Cardiac septum (tissue), 1 donor: ENCODE data around the genes SLC47A2 and ULK2.

DNA sequence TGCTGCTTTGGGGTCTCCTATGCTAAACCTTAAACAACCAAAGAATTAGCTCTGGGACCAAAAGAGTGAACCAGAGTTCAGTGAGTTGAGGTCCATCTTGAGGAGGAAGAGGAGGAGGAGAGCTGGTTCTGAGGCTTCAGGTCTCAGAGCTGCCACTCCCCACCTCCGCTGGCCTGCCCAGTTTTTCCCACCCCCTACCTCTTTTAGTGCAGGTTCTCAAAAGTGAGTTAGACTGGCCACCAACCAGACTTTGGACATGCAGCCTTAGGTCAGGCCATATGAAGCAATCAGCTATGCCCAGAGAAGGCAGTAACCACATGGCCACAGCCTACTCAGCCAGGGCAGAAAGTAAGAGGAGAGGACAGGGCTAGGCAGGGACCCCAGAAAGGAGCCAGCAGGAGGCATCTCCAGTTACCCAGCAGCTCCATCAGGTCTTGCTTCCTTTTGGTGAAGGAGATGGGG lies 8.9 kb downstream of the MYO15A start:
- PRO-cap = no peak

DNA sequence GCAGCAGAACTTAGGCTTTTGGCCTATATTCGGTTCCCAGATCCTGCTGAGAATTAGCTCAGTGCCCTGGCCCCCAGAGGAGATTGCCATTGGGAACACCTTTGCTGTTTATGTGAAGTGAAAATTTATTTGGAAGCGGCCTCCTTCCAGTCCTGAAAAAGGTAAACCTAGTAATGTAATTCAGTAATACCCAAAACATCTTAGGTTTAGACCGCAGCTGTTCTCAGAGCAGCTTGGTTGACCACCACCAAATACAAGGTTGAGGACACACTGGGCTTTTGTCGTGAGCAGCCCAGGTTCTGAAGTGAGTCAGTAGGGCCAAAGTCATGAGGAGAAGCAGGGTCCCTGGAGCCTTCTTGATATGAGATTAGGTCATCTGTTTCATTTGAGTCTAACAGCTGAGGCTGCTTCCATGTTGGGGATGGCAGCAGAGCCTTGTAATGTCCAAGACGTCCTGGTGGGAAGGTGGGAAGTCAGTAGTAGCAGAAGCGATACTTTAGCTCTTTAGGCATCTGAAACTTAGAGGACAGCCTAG lies 2.2 kb downstream of the ALKBH5 start:
- PRO-cap = bidirectional peak, plus-strand start at position 388 of the sequence, minus-strand start at position 306 of the sequence

DNA sequence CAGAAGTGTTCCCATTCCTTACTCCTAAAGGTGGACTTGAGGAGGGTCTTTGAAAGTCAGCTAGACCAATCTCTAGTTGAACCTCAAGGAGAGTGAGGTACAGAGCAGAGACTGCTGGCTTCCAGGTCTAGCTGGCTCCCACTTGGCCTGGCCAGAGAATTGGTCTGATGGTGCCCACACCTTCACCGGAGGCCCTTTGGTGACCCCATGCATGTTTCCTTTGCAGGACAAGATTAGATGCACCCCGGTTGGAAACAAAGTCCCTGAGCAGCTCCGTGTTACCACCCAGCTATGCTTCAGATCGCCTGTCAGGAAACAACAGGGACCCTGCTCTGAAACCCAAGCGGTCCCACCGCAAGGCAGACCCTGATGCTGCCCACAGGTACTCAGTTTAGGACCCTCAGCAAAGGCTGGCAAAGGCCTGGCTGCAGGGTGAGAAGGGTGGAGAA lies 18.8 kb upstream of the LLGL1 start:
- PRO-cap = no peak

- PRO-cap = no peak
Measured at GRCh38 chr17:18207632-18207996, 17.8 kb upstream of the LLGL1 start.

- PRO-cap = no peak
Measured at GRCh38 chr17:18237421-18237793, 12.0 kb downstream of the LLGL1 start.

DNA sequence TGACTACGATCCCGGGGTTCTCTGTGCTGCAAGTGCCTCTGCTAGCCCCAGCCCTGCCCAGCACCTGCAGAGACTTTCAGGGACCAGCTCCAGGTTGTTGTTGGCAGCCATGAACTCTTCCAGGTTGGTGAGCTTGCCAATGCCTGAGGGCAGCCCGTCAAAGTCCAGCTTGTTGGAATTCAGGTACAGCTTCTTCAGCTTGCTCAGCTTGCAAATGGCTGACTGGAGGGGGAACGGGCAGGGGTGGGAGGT lies 5.4 kb downstream of the FLII start:
- PRO-cap = no peak

GRCh38 chr17:18320164-18320363 lies 5.0 kb downstream of the SMCR8 start:
- PRO-cap = no peak

DNA sequence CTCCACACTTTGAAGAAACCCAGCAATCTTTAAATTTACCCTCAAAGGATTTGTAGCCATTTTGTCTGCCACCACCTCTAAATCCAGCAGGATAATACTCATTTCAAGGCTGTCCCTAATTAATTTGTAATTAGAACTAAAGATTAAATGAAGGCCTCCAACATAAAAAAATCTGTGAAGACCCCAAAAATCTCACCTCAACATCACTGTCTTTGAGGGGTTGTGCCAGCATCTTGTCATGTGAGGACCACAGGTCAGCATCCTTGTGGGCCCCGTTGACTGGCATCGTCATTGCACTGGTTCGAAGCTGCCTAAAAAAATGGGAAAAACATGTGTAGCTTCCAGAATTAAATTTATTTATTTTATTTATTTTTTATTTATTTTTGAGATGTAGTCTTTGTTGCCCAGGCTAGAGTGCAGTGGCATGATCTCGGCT lies 7.6 kb downstream of the SHMT1 start:
- PRO-cap = no peak

GRCh38 chr17:18988376-18989238 lies 16.0 kb downstream of the FAM83G start:
- PRO-cap = no peak

GRCh38 chr17:19088869-19089325 lies 38.5 kb upstream of the GRAPL start:
- PRO-cap = unidirectional peak, plus-strand start at chr17:19089028

DNA sequence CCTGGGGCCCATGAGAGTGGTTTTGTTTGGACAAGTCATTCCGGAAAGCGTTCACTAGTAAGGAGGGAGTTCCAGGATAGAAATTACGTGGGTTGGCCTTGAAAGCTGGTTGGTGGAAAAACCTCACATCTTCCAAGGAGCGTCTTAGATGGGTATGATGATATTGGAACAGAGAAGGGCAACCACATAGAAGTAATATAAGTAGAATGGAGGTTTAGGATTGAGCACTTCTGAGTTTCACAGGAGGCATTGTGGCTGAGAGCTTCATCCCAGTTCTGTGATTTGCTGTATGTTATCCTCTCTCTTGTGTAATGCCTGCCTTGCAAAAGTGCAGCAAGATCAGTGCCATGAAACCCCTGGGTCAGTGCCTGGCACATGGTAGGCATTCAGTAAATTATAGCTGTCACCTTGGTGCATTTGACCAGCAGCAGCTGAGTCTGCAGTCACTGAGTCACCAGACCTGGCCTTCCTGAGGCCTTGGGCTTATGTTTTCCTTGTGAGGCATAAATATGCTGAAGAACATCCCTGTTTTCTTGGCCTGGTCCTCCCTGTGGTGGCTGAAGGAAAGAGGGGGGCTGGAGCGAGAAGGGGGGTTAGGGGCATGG lies 26.3 kb downstream of the EPN2 start:
- PRO-cap = no peak

DNA sequence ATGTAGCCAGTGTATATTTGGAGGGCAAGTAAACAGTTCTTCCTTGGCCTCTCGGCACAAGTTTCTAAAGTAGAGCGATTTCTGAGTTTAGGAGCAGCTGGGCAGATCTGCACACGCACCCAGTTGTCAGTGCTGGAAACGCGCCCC lies 26.6 kb downstream of the EPN2 start:
- PRO-cap = no peak

DNA sequence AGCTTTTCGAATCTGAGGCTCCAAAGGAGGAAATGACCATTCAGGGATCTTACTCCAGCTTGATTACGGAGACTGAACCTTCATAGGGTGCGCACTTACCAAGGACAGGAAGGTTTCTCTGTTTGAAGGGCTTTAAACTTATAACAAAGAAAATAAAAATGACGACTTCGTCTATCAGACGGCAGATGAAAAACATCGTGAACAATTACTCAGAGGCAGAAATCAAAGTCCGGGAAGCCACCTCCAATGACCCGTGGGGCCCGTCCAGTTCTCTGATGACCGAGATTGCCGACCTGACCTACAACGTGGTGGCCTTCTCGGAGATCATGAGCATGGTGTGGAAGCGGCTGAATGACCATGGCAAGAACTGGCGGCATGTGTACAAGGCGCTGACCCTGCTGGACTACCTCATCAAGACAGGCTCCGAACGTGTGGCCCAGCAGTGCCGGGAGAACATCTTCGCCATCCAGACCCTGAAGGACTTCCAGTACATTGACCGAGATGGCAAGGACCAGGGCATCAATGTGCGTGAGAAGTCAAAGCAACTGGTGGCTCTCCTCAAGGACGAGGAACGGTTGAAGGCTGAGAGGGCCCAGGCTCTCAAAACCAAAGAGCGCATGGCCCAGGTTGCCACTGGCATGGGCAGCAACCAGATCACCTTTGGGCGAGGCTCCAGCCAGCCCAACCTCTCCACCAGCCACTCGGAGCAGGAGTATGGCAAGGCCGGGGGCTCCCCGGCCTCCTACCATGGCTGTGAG lies 46.0 kb downstream of the EPN2 start:
- PRO-cap = no peak

- PRO-cap = no peak
Measured at GRCh38 chr17:19369102-19369612, 6.6 kb upstream of the B9D1 start.

DNA sequence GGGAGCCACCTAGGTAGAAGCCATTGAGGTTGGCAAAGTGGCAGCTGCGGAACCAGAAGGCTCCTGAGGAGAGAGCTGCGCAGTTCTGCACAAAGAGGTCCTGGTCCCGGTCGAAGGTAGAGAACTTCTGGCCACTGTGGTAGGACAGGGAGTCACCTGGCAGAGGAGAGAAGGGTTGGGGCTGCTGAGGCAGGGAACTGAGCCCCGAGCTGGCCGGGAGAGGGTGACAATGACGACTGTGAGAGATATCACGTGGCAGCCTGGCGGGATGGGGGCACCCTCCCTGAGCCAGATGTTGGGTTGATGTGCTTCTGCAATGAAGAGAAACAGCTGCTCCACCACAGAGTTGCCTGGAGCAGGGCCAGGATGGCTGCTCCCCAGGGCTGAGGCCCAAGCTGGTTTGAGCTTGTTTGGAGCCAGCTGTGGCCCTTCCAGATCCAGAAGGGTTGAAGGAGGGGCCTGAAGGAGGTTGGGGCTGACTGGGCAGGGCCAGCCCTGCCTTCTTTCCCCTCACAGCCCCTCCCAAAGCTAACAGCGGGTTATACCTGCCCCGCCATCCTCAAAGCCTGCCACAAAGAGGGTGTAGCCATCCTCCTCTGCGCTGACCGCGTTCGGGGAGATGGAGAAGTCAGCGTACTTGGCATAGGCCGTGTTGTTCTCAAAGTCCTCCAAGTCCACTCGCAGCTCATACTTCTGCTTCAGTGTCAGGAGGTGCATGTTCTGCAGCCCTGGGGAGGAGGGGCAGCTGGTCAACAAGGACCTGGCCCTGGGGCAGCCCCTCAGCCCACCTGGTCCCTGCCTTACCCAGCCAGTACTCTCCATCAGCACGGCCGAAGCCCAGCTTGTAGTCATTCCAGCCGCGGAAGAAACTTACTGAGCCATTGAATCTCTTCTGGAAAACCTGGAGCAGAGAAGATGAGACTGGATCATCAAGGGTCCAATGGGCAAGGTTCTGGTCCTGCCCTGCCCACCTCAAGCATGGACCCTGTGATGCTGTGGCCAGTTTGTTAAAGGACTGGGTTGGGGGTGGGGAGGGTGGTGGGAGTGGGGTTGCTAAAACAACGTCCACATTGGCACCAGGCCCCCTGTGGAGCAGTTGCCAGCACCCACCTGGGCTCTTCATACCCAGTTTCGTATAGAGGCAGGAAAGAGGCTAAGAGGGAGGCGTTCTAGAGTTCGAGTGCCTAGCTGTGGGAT lies 2.0 kb downstream of the MFAP4 start:
- PRO-cap = bidirectional peak, plus-strand start at position 541 of the sequence, minus-strand start at position 402 of the sequence

- PRO-cap = no peak
Measured at GRCh38 chr17:19452186-19452587, 41.2 kb downstream of the RNF112 start.

DNA sequence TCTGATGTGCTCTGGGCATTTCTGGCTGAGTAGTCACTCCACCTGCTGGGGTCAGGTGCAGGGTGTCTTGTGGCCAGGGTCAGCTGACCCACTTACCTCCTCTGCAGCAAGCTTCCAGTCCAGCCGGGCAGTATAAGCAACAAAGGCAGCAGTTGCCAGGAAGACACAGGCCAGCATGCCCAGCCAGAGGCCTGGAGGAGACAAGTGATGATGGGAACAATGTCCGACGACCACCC lies 32.6 kb downstream of the ALDH3A2 start:
- PRO-cap = no peak

DNA sequence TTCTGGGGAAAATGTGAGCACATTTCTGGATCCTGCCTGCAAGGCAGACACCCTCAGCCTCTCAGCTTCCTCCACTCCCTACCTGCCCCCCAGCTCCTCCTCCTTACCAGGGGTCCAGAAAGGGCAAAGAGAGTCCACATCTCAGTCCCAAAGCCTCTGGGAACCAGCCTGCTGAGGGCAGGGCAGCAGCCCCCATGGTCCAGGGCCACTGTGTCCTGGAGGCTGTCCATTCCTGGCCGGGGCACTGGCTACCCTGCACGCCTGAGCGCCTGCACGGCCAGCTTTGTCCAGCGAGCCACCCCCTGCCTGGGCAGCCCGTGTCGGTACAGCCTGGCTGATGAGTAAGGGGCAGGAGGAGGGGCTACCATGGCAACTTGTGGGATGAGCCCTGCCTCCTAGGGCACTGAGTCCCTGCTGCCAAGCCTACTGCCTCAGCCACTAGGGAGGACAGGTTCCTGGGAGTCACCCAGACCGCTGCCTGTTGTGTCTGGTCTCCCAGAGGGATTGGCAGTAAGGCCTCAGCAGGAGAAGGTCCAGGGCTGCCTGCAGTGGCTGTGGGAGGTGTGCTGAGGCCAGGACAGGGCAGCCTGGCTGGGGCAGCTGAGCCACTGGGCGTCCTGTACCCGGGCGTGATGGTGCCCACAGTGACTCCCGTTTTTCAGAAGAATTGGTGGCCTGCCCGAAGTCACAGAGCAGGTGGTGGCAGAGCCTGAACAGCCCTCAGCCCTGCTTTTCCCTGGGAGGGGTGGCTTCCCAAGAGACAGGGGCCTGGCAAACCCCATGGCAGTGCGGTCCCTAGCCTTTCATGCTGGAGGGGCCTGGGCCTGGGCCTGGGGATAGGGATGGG lies at the start of gene SLC47A2:
Gene SLC47A2 (minus strand): TSS at position 259 of the 847 bp plus-strand sequence.
- PRO-cap = no peak

- PRO-cap = unidirectional peak, minus-strand start at chr17:19867809; unidirectional peak, minus-strand start at chr17:19867936
Measured at GRCh38 chr17:19867248-19868485, at the start of gene ULK2. ULK2 (minus strand) TSS chr17:19867936.

DNA sequence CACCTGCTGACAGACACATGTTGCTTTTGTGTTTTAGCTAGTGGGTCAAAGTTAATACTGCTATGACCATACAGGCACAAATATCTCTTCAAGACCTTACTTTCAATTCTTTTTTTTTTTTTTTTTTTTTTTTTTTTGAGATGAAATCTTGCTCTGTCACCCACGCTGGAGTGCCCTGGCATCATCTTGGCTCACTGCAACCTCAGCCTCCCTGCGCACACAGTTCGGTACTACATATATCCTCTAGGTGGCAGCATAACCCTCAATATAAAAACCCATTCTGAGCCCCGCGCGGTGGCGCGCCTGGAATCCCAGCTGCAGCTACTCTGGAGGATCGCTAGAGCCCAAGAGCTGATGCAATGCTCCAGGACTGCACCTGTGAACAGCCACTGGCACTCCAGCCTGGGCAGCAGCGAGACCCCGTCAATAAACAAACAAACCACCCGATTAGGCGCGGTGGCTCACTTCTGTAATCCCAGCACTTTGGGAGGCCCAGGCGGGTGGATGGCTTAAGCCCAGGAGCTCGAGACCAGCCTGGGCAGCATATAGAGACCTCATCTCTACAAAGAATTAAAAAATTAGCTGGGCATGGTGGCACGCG lies 15.2 kb upstream of the AKAP10 start:
- PRO-cap = no peak